ENCODE data around the genes TINAG, FAM83B and BEND6.

DNA sequence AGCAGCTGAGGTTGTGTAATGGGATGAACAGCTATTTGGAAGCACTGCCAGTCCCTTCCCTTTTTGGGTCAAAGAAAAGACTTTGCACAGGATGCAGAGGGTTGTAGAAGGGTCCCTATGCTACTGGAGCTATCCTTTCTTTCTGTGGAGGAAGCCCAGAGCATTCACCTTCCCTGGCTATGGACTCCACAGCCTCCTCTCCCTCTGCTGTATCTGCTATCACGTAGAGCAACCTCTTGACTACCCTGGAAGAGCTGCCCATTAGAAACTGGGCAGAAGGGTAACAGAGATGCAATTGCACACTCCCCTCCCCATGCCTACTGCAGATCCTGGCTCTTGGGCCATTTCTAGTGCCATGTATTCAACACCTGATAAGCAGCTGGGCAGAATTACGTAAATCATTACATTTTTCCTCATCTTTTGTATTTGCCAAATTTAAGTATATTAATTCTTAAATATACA lies 3.1 kb downstream of the KLHL31 start:
- PRO-cap, 6 experiments = peak in 6 of 6 experiments; most common plus-strand start position 264 of the sequence (in 3); most common minus-strand start position 215 of the sequence (in 4)
- RAMPAGE, long total RNA, 2 experiments = no peak in any of the 2 experiments
- RRBS = no CpG with 5 or more reads among the region's 2 CpGs

- PRO-cap, 6 experiments = no peak in any of the 6 experiments
- RAMPAGE, long total RNA, 2 experiments = no peak in any of the 2 experiments
- RRBS = 1% methylated on average over 14 of the region's 30 CpGs
Observed at GRCh38 chr6:53795221-53795561, 386 bp downstream of the LRRC1 start.

DNA sequence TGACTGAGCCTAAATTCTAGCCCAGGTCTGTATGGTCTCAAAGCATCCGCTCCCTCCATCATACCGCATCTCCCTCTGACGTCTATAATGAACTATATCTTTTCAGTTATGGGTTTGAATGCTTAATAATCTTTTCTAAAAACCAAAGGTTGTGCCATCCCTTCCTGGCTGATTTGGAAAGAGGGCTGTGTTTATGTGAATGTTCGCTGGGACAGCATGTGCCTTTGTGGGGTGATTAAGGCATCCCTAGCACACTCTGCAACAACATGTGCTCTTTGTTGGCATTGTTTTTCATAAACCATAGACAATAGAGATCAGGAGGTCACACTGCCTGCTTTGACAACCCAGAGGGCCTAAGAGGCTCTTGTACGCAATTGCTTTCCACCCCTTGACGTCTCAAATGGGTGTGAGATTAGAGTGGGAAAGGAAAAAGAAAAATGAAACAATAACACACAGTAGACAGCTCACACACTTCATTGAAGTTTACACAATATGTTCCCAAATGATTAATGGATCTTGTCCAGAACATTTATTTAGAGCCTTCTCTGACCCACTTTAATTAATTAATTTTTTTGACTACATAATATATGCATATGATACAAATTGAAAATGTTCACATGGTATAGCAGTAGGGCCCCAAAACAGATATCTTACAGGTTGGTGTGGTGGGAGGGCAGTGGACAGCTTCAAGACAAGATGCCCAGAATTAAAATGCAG lies 116.1 kb downstream of the LRRC1 start:
- PRO-cap, 6 experiments = no peak in any of the 6 experiments
- RAMPAGE, long total RNA, 2 experiments = no peak in any of the 2 experiments
- RRBS = no CpG with 5 or more reads among the region's 6 CpGs

- PRO-cap, 6 experiments = peak in 1 of 6 experiments; most common minus-strand start chr6:53927379 (in 1)
- RAMPAGE, long total RNA, 2 experiments = no peak in any of the 2 experiments
- RRBS = no CpG with 5 or more reads among the region's 3 CpGs
Observed at GRCh38 chr6:53927042-53927577, 132.3 kb downstream of the LRRC1 start.

GRCh38 chr6:53984242-53984563 lies 127.0 kb upstream of the MLIP start:
- PRO-cap, 6 experiments = no peak in any of the 6 experiments
- RAMPAGE, long total RNA, 2 experiments = no peak in any of the 2 experiments
- RRBS = no CpG with 5 or more reads among the region's 2 CpGs

- PRO-cap, 6 experiments = peak in 6 of 6 experiments; most common plus-strand start chr6:54018916 (in 3); most common minus-strand start chr6:54018742 (in 1)
- RAMPAGE, long total RNA, 2 experiments = start-site peak on the plus strand in 2 of 2 experiments, at chr6:54018915-54019016 at its widest, 2,587 to 5,194 reads per replicate
- RRBS = no CpG with 5 or more reads among the region's 8 CpGs
Observed at GRCh38 chr6:54018473-54019265, 92.6 kb upstream of the MLIP start.

- PRO-cap, 6 experiments = no peak in any of the 6 experiments
- RAMPAGE, long total RNA, 2 experiments = no peak in any of the 2 experiments
- RRBS = no CpG with 5 or more reads among the region's 1 CpG
Observed at GRCh38 chr6:54307159-54307394, 1.2 kb upstream of the TINAG start.

GRCh38 chr6:54308308-54308752 lies at the start of gene TINAG:
Gene TINAG (plus strand): TSS chr6:54308441.
- PRO-cap, 6 experiments = no peak in any of the 6 experiments
- RAMPAGE, long total RNA, 2 experiments = no peak in any of the 2 experiments
- RRBS = no CpG with 5 or more reads among the region's 4 CpGs

- PRO-cap, 6 experiments = no peak in any of the 6 experiments
- RAMPAGE, long total RNA, 2 experiments = no peak in any of the 2 experiments
- RRBS = no CpG with 5 or more reads among the region's 3 CpGs
Observed at GRCh38 chr6:54802817-54803204, 43.8 kb upstream of the FAM83B start.

DNA sequence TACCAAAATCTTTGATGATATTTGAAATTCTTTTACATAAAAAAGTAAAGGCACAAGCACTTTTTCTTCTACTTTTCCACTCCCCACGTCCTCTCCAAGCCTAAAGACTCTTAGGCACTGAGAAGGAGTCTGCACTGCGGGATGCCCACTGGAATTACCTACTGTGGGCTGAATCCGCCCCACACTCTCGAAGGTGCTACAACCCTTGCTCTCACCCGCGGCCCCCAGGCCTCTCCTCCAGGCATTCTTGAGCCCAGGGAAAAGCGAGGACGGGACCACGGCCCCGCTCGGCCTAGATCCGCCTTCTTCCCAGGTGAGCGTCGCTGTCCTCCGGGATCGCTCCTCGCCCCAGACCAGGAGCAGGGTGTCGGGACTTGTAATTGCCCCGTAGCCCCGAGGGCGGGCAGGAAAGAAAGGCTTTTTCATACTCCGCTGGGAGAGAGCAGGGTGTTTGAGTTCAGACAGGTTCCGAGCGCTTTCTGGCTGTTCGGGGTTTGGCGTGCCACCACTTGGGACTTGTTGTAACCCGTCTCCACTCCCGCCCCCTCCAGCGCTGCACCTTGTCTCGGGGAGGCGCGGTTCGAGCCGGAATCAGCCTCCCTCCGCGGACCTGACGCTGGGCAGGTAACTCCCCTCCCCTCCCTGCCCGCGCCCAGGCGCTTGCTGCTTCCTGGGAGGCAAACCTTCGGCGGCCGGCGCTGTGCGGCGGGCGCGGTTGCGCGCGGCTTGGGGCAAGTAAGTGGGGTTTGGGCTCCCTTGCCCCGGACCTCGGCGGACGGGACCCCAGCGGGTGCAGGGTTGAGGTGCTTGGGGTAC lies at the start of gene FAM83B:
FAM83B (plus strand) TSS at position 680 of the 816 bp plus-strand sequence.
- PRO-cap, 6 experiments = no peak in any of the 6 experiments
- RAMPAGE, long total RNA, 2 experiments = start-site peak on the plus strand in 1 of 2 experiments, centred at position 686 of the sequence, 6 reads per replicate
- RRBS = 2% methylated on average over 20 of the region's 56 CpGs

GRCh38 chr6:54846924-54847325 lies 354 bp downstream of the FAM83B start:
- PRO-cap, 6 experiments = peak in 1 of 6 experiments; most common plus-strand start chr6:54847175 (in 1)
- RAMPAGE, long total RNA, 2 experiments = no peak in any of the 2 experiments
- RRBS = 6% methylated on average over 4 of the region's 26 CpGs

DNA sequence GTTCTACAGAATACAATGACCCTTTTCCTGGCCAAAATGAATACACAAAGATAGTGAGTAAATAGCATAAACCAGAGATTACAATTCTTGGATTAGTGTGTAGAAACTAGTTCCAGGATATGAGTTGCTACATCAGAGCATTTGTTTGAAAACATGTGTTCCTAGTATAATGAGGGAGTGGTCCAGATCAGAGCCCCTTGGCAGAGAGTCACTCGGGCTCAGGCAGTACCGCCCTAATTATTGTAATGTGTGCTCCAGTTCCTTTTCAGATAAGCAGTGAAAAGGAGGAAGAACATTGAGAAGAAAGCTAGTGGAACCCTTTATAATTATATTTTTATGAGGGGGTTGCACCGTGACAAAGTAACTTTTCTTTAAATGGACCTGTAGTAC lies 63.8 kb upstream of the COL21A1 start:
- PRO-cap, 6 experiments = peak in 2 of 6 experiments; most common plus-strand start position 268 of the sequence (in 2)
- RAMPAGE, long total RNA, 2 experiments = no peak in any of the 2 experiments
- RRBS = no CpG with 5 or more reads among the region's 3 CpGs

GRCh38 chr6:56374862-56375523 lies 127.6 kb upstream of the COL21A1 start:
- PRO-cap, 6 experiments = no peak in any of the 6 experiments
- RAMPAGE, long total RNA, 2 experiments = no peak in any of the 2 experiments
- RRBS = no CpG with 5 or more reads among the region's 6 CpGs

GRCh38 chr6:56614322-56614859 lies 340.2 kb downstream of the DST start:
- PRO-cap, 6 experiments = no peak in any of the 6 experiments
- RAMPAGE, long total RNA, 2 experiments = no peak in any of the 2 experiments
- RRBS = no CpG with 5 or more reads among the region's 1 CpG

DNA sequence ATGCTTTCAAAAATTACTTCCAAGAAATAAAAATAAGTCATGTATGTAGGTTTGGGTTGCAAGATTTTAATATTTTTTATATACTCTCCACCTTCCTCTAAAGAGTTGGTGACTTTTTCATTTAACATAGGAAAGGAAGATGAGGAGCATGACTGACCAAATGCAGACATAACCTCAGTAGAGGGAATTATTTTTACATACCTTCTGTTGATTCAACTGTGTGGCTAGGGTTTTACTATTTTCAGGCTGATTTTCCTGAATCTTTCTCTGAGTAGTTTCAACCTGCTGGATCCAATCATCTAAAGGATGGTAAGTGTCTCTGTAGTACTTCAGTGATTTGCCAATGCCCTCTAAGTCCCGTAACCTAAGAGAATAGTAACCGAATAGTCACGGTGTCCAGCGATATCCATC lies 326.8 kb downstream of the DST start:
- PRO-cap, 6 experiments = no peak in any of the 6 experiments
- RAMPAGE, long total RNA, 2 experiments = no peak in any of the 2 experiments
- RRBS = no CpG with 5 or more reads among the region's 4 CpGs

DNA sequence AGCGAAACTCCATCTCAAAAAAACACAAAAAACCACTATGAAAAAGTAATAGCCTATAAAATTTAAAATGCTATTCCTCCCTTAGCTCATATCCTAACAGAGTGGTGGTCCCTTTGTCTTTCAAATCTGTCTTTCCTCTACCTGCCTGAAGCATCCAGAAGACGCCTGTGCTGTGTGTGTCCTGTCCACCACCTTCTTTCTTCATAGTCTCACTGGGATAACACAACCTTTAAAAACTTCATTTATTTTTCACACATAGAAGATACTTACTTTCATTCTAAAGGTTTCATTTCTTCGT lies 301.0 kb downstream of the DST start:
- PRO-cap, 6 experiments = peak in 1 of 6 experiments; most common minus-strand start position 198 of the sequence (in 1)
- RAMPAGE, long total RNA, 2 experiments = no peak in any of the 2 experiments
- RRBS = no CpG with 5 or more reads among the region's 3 CpGs

- PRO-cap, 6 experiments = peak in 2 of 6 experiments; most common plus-strand start chr6:56672242 (in 1); most common minus-strand start chr6:56671781 (in 2)
- RAMPAGE, long total RNA, 2 experiments = no peak in any of the 2 experiments
- RRBS = no CpG with 5 or more reads among the region's 6 CpGs
Observed at GRCh38 chr6:56671600-56672646, 282.7 kb downstream of the DST start.

DNA sequence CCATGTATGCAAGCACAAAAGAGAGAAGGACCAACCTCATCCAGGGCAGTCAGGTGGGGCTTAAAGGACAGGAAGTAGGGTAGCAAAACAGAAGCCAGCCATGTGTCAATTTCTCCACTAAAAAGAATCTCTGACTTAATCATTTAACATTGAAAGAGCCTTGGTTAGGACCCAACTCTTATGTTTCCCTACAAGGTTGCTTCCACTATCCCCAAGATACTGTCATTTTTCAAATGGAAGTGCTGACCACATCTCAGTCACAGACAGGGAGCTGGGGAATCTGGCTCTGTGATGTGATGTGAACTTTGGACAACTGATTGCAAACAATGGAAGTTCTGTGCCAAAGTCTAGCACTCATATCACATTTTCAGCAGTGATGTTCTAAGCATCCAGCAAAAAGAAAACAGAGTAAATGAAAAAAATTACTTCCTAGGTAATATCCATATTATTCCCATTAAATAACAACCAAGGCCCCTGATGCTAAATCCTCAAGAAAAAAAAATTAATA lies 214.2 kb downstream of the DST start:
- PRO-cap, 6 experiments = no peak in any of the 6 experiments
- RAMPAGE, long total RNA, 2 experiments = no peak in any of the 2 experiments

DNA sequence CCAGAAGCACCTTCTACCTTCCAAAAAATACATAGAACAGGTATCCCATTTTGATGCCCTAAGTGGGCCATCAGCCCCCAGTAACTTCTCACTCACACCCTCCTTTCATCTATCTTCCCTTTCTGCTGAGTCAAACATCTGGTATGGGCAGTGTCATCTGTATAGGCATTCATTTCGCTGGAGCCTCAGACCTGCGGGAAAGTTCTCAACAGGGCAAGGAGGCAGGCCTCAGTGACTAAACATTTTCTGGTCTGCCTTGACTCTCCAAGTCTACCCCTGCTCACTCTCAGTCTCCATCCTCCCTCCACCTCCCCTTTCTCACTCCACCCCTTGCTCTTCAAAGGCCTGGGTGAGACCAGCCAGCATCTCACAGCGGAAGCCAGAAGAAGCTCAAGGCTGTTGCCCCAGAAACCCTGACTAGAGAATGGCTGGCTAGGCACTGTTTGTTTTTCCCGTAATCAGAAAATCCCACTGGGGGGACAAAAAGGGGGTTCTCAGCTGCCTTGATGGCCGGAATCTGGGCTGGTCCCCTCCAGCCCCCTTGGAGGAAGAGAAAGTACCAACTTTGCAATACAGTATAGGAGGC lies 104.7 kb downstream of the DST start:
- PRO-cap, 6 experiments = no peak in any of the 6 experiments
- RAMPAGE, long total RNA, 2 experiments = no peak in any of the 2 experiments
- RRBS = no CpG with 5 or more reads among the region's 5 CpGs

GRCh38 chr6:56954458-56955633 lies at the start of gene BEND6:
Gene BEND6 (plus strand): TSS chr6:56955107.
- PRO-cap, 6 experiments = peak in 6 of 6 experiments; most common plus-strand start chr6:56954733 (in 2); most common minus-strand start chr6:56954735 (in 6)
- RAMPAGE, long total RNA, 2 experiments = no peak in any of the 2 experiments
- RRBS = 2% methylated on average over 49 of the region's 142 CpGs

Data from heart left ventricle (tissue), 7 donors.